ENCODE measurements around a stretch of chr16.

GRCh38 chr16:85316374-85316749 is 204.1 kb upstream of the CIBAR2 start:
- PRO-cap, 4 experiments = no peak in any of the 4 experiments
- RAMPAGE, long total RNA, 4 experiments = no peak in any of the 4 experiments

DNA sequence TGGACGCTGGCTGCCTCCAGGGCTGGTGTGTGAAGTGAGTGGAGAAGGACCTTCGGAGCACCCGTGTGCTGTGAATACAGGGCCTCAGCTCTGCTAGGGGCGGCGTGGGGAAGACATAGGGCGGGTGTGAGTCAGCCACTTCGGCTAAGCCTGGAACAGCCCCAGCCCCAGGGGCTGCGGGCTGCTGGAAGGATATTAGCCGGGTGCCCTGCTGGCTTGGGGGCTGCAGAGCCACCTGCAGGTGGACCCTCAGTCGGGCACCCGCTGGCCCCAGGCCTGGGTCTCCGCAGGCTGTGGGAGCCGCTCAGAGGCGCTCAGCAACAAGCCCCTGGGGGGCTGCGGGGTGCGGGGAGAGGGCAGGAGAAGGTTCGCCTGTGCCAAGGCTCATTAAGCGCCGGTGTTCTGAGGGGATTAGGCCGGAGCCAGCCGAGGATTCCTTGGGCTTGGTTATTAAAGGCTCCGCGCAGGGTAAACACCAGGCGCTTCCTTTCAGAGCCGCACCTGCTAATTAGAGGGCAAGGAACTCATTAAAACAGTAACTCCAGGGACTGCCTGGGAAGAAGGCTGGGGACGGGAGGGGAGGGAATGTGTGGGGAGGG is 217.1 kb upstream of the CIBAR2 start:
- PRO-cap, 4 experiments = no peak in any of the 4 experiments
- RAMPAGE, long total RNA, 4 experiments = no peak in any of the 4 experiments

DNA sequence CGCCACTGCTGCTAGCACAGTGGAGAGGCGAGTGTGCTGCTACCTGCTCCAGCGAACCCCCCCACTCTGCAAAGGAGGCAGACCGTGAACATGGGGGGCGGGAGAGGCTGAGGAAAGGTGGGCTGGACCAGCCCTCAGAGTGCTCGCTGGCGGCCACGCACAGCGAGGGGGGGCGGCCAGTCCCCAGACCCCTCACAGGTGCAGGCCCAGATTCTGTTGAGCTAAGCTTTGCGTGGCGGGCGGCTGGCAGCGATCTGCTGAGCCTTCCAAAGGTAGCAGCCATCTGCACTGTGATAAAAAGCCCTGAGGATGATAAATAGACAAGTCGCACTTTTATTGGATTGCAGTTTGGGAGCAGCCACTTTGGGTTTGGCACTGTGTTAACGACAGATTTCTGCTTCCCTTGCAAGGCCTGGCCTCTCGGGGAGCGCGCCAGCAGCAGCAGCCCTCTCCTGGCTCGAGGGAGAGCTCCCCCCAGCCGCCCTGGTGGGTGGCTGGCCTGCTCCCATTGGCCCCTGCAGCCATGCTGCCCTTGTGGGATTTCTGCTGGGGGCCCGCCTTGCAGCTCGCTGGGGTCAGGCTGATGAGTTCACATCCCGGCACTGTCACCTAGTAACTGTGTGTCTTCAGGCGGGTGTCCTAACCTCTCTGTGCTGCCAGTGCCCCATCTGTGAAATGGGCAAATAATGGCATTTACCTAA is 167.7 kb upstream of the GSE1 start:
- PRO-cap, 4 experiments = no peak in any of the 4 experiments
- RAMPAGE, long total RNA, 4 experiments = no peak in any of the 4 experiments

DNA sequence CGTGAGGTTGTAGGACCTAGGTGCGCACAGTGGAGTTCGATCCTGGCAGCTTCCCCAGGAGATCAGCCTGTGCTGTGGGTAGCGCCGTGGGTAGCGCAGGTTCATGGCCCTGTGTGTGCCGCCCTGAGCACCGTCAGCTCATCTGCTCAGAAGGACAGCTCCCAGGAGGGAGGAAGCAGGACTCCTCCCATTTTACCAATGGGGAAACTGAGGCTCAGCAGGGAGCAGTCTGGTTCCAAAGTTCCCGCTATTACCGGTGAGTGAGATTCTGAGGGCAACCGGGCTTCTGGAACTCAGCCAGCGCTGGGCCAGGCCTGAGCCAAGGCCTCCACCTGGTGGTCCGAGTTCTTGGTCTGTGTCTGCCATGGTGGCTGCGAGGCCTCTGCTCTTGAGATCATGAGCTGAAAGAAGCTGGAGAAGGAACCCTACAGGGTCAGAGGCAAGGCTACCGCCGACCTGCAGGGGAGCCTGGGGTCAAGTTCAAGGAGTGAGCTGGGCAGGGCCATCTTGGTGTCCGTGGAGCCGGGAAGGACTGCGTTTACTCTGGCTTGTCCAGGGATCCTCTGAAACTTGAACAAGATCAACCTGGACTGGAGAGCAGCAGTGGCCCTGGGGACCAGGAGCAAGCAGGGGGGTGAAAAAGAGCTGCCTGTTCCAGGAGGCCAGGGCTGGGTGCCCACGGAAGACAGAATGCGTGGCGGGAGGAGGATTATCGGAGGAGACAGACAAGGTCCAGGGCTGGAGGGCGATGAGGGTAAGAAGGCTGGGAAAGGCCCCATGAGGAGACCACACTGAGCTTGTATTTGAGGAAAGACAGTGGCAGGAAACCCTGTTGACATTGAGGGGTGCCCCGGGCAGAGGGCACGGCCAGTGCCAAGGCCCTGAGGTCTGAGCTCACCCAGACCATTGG is 110.6 kb upstream of the GSE1 start:
- PRO-cap, 4 experiments = no peak in any of the 4 experiments
- RAMPAGE, long total RNA, 4 experiments = no peak in any of the 4 experiments

- PRO-cap, 4 experiments = peak in 1 of 4 experiments; most common minus-strand start chr16:85536211 (in 1)
- RAMPAGE, long total RNA, 4 experiments = no peak in any of the 4 experiments
Measured at GRCh38 chr16:85536042-85536566, 77.0 kb upstream of the GSE1 start.

GRCh38 chr16:85539394-85540245 is 73.5 kb upstream of the GSE1 start:
- PRO-cap, 4 experiments = no peak in any of the 4 experiments
- RAMPAGE, long total RNA, 4 experiments = no peak in any of the 4 experiments

GRCh38 chr16:85553263-85553945 is 59.7 kb upstream of the GSE1 start:
- PRO-cap, 4 experiments = peak in 3 of 4 experiments; most common plus-strand start chr16:85553425 (in 3); most common minus-strand start chr16:85553646 (in 2)
- RAMPAGE, long total RNA, 4 experiments = no peak in any of the 4 experiments

- PRO-cap, 4 experiments = no peak in any of the 4 experiments
- RAMPAGE, long total RNA, 4 experiments = no peak in any of the 4 experiments
Measured at GRCh38 chr16:85561177-85561625, 51.9 kb upstream of the GSE1 start.

DNA sequence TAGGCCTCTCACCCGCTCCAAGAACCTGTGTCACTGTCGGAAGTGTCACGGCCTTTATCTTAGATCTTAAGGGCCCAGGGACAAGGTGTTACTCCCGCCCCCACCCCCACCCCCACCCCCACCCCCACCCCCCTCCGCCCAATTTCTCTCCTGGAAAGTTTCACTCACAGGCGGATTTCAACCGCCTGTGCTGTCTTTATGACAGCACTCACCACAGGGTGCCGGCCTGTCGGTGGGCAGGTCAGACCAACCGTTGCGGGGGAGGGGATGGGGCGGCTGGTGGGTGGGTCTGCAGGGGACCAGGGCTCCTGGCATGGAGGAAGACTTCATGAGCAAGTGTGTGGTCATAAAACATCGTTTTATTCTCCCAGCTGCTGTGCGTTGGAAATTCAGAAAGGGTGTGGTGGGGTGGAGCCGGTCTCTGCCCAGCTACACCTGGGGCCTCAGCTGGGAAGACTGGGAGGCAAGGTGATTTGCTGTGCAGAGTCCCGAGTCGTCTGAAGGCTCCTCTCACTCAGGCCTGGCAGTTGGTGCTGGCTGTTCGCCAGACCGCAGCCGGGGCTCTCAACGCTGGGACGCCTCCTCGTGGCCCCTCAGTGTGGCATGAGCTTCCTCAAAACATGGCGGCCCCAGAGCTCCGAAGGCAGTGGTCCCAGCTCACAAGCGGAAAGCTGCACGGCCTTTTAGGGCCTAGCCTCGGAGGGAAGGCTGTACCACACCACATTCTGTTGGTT is 46.0 kb upstream of the GSE1 start:
- PRO-cap, 4 experiments = no peak in any of the 4 experiments
- RAMPAGE, long total RNA, 4 experiments = no peak in any of the 4 experiments

DNA sequence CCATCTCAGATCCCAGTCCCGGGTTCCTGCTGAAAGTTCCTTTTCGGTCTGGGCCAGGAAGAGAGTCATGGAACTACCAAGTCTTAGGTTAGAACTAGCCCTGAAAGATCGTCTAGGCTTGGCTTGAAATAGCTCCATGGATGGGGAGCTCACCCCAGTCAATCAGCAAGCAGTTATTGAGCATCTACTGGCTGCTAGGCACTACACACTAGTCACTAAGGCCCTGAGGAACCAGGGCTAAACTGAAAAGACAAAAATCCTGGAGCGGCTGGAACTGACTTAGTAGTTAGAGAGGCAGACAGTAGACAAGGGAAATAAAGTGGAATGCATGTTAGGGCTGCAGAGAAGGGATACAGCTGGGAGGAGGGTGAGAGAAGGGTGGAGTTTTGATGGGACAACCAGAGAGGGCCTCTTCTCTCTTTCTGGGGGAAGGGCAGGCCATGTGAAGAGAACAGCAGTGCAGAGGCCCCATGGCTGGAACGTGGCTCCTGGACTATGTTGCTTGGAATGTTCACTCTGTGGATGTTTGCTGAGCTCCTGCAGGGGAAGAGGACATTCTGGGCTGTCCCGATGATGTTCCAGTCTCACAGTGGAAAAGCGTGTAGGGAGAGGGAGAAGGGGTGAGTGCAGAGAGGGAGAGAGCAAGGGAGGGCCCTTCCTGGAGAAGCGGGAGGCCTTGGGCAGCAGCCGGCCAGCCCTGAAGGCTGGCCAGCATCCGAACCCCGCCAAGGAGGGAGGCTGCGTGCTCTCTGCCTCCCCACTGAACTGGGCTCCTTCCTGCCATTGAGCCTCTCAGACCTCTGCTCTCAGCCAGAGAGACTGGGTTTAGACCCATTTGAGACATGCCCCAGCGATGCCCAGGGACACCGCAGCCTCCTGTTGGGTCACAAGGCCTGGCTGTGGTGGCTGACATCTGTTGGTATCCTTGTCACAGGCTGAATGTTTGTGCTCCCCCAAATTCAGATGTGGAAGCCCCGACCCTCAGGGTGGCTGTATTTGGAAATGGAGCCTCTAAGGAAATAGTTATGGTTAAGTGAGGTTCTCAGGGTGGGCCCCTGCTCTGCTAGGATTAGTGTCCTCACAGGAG is 33.1 kb upstream of the GSE1 start:
- PRO-cap, 4 experiments = no peak in any of the 4 experiments
- RAMPAGE, long total RNA, 4 experiments = no peak in any of the 4 experiments

GRCh38 chr16:85605150-85606469 is 7.5 kb upstream of the GSE1 start:
- PRO-cap, 4 experiments = no peak in any of the 4 experiments
- RAMPAGE, long total RNA, 4 experiments = no peak in any of the 4 experiments

DNA sequence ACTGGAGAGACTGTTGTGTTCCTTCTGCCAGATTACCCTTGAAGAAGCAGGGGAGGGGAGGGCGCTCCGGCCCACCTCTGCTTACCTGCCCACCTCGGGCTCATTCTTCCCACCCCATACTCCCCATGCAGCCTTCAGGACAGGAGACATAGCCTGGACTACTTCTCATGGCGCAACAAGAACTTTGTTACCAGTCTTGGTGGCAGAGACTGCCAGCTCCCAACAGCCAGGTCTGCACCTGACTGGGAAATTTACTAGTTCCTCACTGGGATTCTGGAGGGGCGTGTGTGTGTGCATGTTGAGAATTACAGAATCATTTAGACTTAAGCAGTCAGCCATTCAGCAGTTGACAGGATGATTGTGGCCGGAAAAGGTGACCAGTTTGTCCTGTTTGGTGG is 8.6 kb downstream of the GSE1 start:
- PRO-cap, 4 experiments = no peak in any of the 4 experiments
- RAMPAGE, long total RNA, 4 experiments = no peak in any of the 4 experiments

DNA sequence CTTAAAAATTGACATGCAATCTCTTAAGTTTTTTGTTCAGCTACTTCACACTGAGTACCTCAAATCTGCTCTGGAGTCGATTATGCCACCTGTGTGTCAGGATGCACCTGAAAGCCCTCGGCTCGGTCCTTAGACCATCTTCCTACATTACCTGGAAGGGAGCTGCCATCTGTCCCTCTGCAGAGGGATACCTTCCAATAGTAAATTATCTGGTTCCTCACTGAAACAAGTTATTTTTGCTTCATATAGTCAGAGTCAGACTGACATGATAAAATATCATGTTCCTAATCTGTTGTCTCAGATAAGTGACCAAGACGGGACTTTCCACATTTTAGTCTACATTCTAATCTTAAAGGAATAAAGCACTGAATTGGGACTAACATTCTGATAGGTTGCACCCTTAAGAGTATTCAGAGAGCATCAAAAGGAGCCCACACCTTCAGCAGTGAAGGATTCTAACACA is 13.6 kb downstream of the GINS2 start:
- PRO-cap, 4 experiments = no peak in any of the 4 experiments
- RAMPAGE, long total RNA, 4 experiments = no peak in any of the 4 experiments

GRCh38 chr16:85803350-85803964 is 4.0 kb downstream of the COX4I1 start:
- PRO-cap, 4 experiments = no peak in any of the 4 experiments
- RAMPAGE, long total RNA, 4 experiments = no peak in any of the 4 experiments

DNA sequence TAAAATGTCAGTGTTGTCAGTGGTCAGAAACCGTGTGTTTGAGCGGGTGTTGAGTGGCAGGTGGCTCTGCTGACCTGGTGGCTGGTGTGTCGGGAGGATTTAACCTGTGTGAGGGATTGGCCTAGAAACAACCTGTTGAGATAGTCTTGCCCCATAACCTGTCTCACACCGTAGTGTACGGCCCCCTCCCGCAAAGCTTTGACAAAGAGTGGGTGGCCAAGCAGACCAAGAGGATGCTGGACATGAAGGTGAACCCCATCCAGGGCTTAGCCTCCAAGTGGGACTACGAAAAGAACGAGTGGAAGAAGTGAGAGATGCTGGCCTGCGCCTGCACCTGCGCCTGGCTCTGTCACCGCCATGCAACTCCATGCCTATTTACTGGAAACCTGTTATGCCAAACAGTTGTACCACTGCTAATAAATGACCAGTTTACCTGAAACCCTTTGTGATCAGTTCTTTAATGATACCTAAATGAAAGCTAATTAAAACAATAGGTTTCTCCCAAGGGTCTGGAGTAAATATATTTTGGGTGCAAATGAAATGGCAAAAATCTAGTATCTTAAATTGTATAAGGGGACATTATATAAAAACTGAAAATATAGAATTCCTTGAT is 7.2 kb downstream of the COX4I1 start:
- PRO-cap, 4 experiments = no peak in any of the 4 experiments
- RAMPAGE, long total RNA, 4 experiments = no peak in any of the 4 experiments

DNA sequence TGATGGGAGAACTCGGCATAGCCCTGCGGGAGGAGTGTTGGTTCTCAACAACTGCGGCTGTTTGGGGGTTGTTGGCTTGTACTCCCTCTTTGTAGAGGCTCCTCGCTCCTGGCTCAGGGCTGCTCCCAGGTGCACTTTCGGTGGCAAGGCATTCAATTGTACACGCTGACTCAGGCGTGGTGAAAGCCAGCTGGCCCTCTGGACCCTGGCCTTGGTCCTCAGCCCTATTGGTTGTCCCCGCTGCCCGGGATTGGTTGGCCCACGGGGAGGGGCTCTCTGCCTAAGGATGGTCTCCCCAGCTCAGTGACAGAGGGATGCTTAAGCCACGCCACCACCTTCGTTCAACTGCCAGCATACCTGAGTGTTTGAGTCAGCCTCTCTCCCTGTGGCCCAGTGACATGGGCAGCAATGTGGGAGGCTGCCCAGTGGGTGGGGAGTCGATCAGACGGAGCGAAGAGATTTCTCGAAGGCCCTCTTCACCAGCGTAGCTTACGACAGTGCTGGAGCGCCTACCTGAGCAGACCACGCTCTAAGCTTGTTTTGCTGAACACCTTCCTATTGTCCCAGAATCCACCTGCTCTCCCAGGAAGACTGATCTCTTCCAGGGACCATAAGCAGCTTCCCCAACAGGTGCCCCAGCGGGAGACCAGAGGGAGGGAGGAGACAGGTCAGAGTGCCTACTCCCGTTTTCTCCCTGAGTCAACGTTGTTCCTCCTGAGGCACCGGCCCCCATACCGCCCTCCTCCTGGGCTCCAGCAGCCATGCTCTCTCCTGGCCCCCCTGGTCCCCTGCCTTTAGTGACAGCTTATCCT is 30.4 kb downstream of the IRF8 start:
- PRO-cap, 4 experiments = no peak in any of the 4 experiments
- RAMPAGE, long total RNA, 4 experiments = no peak in any of the 4 experiments

DNA sequence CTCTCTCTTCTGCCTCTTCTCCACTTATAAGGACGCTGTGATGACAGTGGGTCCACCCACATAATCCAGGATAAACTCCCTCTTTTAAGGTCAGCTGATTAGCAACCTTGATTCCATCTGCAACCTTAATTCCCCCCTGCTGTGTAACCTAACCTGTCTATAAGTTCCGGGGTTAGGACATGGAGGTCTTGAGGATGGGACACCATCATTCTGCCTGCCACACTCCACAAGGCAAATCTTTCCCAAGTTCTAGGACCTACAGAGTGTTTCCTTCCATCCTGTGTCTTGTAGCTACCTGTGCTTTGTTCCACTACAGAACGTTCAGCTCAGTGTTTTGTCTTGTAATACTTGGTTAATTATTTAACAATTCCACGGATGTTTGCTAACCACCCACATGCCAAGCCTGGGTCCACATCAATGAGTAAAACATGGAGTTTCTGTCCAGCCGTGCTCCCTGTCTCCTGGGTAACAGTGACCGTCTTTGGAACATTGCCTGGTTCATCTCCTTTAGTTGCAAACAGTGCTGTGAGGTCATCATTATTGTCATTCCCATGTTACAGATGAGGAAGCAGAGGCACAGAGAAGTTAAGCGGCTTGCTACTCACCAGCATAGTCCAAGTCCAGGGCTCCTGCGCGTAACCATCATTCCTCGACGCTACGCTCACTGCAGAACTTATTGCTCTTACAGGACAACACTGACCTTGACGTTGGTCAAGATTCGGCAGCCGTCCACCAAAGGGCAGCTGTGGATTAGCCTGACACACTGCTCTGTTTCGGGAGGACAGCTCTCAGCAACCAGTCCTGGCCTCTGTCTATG is 41.2 kb downstream of the IRF8 start:
- PRO-cap, 4 experiments = no peak in any of the 4 experiments
- RAMPAGE, long total RNA, 4 experiments = no peak in any of the 4 experiments

DNA sequence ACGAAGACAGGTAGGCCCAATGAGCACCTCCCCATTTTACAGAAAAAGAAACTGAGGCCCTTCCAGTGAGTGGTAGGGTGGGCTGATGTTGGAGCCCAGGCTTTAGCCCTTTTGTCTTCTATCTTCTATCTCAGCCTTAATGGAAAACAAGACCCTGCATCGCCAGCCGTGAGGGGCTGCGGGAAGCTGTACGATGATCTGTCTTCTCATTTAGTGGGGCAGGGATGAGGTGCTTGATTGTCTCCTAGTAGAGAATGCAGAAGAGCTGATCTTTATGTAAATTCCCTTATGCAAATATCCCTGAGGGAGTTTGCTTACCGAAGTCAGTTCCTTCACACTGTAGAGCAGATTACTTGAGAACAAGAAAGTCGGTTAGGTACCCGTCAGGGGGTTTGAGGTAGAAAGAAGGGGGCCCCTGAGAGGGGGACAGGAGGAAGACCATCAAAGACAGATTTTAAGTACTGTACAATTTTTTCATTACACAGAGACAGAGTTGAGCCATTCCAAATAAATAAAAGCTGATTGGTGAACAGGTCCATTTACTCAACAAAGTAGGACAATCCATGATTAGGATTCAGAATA is 66.2 kb downstream of the IRF8 start:
- PRO-cap, 4 experiments = peak in 2 of 4 experiments; most common plus-strand start position 340 of the sequence (in 1); most common minus-strand start position 208 of the sequence (in 1)
- RAMPAGE, long total RNA, 4 experiments = no peak in any of the 4 experiments

DNA sequence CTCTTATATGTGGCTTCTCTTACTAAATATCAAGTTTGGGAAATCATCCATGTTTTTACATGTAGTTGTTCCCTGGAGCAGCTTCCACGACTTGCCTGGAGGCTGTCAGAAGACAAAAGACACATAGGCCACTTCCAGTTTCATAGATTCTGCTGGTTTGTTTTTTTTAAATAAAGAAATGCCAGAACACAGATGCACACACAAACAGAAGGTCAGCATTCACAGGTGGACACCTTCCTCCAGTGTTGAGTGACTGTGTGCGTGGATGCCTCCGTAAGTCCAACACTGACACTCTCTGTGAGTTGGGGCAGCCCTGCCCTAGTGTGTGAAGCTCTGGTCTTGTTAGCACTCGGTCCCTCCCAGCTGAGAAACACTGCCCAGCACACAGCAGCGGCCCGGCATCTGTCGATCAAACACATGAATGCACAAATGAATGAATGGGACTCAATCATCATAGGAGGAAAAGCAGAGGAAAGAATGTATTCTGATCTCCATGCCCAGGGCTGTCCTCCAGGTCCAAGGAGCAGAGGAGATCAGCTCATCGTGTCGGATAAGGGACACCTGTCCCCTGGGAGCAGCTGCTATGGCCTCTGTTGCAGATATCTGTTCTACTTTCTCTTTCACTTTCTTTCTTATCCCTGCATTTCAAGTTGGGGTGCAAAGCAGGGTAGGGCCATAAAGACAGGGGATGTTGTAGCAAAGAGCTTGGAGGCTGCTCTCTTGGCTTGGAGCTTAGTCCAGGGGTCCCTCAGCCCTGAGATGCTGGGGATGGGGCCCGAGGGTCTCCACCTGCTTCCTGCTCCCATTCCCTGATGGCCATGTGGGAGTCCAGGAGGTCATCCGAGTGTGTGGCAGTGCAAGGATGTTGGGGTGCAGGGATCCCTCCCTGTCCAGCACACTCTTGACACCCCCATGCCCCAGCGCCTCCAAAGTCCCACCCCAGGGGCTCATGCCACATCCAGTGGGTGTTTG is 88.0 kb downstream of the IRF8 start:
- PRO-cap, 4 experiments = no peak in any of the 4 experiments
- RAMPAGE, long total RNA, 4 experiments = no peak in any of the 4 experiments

DNA sequence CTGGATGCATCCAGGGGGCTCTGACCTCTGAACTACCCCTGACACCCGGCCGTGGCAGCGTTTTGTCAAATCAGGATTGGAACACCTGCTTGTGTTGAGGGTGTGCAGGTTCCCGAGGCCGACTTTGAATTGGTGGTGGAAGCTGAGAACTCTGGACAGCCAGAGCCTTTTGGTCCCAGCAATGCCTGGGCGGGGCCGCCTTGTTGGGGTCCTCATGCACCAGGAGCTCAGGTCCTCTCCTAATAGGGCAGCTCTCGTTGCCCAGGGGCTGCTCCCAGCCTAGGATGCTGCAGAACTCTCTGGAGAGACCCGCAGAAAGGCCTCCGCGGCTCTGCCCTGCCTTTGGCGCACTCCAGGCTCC is 153.0 kb downstream of the IRF8 start:
- PRO-cap, 4 experiments = no peak in any of the 4 experiments
- RAMPAGE, long total RNA, 4 experiments = no peak in any of the 4 experiments